Measurements from ENCODE around the gene TGM3.

- RRBS, result 2% methylated on average over 43 of the region's 107 CpGs
Observed at GRCh38 chr20:1802898-1803970, 92.0 kb upstream of the SIRPA start.

DNA sequence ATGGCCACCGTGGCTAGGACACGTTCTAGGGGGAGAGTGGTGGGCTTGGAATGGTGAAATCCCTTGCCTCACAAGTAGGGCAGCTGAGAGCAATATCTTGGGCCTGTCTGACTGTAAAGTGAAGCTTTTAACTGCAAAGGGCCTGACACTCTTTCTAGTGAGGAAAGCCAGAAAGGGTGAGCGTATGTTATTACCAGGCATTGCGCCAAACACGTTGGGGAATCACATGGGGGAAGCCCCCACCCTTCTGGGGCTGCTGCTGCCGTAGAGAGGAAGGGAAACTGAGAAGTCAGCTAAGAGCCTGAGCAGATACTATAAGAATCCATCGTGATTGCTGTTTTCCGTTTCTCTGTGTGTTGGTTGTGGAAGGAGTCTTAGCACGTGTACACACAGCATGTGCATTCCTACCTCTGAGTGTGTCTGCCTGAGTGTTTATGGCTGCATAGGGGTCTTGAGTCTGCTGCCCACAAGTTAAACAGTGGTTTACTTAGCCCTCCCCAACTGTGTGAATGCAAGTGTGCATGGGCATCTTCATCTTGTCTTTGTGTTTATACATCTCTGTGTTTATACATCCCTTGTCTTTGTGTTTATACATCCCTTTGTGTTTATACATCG lies 50.4 kb upstream of the SIRPA start:
- RRBS, result no CpG with 5 or more reads among the region's 10 CpGs

GRCh38 chr20:1896160-1896683 lies 1.0 kb downstream of the SIRPA start:
- RRBS, result no CpG with 5 or more reads among the region's 11 CpGs

DNA sequence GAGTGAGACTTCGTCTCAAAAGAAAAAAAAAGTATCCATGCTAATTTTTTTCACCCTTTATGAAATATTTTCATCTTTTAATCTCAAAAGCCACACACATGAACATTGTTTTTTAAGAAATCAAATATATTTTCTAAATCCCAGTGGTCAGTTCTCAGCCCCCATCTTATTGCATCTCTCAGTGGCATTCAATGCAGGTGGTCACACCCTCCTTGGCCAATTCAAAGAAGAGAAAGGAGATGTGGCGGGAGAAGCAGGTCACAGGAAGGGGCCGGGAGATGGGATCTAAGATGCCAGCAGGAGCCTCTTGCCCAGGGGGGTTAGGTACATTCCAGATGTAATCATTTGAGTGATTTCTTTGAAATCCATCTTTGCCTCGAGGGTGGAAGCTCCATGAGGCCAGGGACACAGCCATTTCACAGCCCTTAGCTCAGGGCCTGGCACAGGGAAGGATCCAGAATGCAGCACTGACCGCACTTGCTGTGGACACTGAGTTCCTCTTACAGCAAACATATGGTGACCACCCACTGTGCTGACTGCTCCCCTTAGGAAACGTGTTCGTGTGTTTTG lies 14.6 kb downstream of the SIRPA start:
- RRBS, result no CpG with 5 or more reads among the region's 7 CpGs

GRCh38 chr20:1915344-1915678 lies 20.1 kb downstream of the SIRPA start:
- RRBS, result no CpG with 5 or more reads among the region's 8 CpGs

DNA sequence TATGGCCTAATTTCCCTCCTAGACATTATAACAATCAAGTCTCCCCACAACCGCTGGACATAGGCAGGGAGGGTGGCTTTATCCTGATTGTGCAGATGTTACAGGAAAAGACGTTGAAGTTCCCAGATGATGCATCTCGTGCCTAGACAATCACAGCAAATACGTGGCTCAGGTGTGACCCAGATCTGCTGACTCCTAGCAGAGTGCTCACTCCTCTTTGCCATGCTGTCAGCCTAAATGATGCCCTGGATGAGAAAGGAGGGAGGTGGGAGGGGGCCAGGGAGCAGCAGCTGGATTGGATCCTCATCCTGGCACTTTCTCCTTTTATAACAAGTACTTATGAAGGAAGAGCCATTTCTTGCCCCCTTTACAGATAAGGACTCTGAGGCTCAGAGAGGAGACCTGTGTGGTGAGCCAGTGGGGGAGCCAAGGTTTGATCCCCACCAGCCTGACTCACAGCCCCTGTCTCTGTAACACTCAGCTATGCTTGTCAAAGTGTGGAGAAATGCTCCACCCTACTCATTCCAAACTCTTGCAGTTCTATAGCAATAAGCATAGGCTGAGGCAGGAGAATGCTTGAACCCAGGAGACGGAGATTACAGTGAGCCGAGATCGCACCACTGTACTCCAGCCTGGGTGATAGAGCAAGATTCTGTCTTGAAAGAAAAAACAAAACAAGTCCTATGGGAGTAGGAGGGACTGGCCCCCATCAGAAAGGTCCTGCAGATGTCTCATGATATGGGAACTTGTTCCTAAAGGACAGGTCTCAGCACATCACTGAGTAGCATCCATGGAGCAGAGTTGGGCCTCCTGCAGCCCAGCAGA lies 21.9 kb downstream of the SIRPA start:
- RRBS, result no CpG with 5 or more reads among the region's 7 CpGs

DNA sequence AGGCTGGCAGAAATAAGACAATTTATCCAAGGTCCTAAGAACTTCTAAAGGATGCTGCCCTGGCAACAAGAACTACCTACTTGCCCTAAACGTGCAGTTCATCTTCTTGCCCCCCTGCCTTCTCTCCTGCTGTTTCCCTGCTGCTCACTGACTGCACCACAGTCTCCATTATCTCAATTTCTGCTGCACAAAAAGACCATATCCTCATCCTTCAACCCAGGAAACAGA lies 38.0 kb upstream of the PDYN start:
- RRBS, result no CpG with 5 or more reads among the region's 1 CpG

GRCh38 chr20:2102492-2103557 lies 1.2 kb downstream of the STK35 start:
- RRBS, result 2% methylated on average over 17 of the region's 99 CpGs

DNA sequence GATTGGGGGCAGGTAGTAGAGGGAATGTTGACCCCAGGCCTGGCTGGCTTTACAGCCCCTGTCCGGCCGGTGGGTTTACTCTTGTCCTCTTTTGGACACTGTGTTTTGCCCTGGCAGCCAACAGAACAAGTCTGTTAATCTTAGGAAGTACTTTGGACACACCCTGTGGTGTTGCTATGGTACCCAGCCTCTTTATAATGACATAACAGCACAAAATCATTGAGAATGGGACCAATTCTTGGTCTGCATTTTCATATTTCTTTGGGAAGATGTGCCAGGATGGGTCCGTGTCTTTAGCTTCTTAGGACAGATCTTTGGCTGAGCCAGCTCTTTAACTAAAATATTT lies 8.2 kb downstream of the STK35 start:
- RRBS, result no CpG with 5 or more reads among the region's 3 CpGs

DNA sequence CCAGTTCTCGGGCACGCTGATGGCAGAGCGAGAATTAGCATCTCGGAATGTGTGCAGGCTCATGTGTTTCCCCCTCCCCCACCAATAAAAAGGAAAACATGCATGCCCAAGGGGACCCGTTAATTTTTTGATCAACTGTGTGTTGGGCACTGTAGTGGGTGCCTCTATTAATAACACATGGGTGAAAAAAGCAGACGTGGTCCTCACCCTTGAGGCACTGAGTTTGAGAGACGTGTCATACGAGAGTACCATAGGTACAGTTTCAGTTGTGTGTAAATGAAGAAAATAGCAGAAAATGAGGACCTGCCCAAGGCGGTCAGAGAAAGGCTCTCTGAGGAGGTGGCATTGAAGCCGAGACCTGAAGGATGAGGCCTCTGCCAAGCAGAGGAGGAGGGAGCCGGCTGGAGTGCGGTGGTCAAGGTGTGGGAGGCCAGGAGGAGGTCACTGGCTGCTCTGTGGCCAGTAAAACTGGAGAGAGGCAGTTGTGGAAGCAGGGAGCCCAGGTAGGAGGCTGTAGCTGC lies 27.9 kb downstream of the STK35 start:
- RRBS, result no CpG with 5 or more reads among the region's 12 CpGs

DNA sequence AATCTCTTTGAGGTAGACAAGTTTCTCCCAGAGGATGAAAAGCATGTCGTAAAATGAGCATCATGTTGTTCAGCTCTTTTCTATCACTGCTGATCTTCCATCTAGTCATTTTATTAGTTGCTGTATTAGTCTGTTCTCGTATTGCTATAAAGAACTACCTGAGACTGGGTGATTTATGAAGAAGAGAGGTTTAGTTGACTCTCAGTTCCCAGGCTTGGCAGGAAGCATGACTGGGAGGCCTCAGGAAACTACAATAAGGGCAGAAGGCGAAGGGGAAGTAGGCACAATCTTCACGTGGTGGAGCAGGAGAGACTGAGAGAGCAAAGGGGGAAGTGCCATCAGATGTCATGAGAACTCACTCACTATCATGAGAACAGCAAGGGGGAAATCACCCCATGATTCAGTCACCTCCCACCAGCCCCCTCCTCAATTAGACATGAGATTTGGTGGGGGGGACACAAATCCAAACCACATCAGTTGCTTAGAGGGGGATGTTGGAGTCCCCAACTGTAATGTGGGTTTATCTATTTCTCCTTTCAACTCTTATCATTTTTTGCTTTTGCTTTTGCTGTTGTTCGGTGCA lies 77.6 kb upstream of the TGM3 start:
- RRBS, result no CpG with 5 or more reads among the region's 5 CpGs

- RRBS, result no CpG with 5 or more reads among the region's 7 CpGs
Observed at GRCh38 chr20:2295719-2296132, at the start of gene TGM3. Gene TGM3 (plus strand): TSS chr20:2296001.

- RRBS, result no CpG with 5 or more reads among the region's 1 CpG
Observed at GRCh38 chr20:2458197-2458493, 12.4 kb downstream of the SNRPB start.

GRCh38 chr20:2657400-2658212 lies 5.2 kb downstream of the NOP56 start:
- RRBS, result no CpG with 5 or more reads among the region's 12 CpGs

- RRBS, result 13% methylated on average over 7 of the region's 41 CpGs
Observed at GRCh38 chr20:2691866-2692458, 618 bp upstream of the EBF4 start.

- RRBS, result no CpG with 5 or more reads among the region's 44 CpGs
Observed at GRCh38 chr20:2750414-2751434, 49.7 kb downstream of the CPXM1 start.

GRCh38 chr20:2754559-2755274 lies 45.7 kb downstream of the CPXM1 start:
- RRBS, result no CpG with 5 or more reads among the region's 3 CpGs

GRCh38 chr20:3027437-3027867 lies 16.0 kb upstream of the GNRH2 start:
- RRBS, result no CpG with 5 or more reads among the region's 6 CpGs

DNA sequence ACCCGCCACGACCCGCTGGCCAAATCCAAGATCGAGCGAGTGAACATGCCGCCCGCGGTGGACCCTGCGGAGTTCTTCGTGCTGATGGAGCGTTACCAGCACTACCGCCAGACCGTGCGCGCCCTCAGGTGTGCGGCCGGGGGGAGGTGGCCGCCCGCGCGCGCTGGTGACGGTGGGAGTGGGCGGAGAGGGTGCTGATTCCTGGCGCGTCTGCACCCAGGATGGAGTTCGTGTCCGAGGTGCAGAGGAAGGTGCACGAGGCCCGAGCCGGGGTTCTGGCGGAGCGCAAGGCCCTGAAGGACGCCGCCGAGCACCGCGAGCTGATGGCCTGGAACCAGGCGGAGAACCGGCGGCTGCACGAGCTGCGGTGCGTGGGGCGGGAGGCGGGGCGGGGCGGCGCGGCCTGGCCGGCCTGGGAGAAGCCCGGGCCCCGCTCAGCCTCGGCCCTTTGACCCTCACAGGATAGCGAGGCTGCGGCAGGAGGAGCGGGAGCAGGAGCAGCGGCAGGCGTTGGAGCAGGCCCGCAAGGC lies 366 bp downstream of the MRPS26 start:
- RRBS, result under 1% methylated on average over 19 of the region's 60 CpGs

DNA sequence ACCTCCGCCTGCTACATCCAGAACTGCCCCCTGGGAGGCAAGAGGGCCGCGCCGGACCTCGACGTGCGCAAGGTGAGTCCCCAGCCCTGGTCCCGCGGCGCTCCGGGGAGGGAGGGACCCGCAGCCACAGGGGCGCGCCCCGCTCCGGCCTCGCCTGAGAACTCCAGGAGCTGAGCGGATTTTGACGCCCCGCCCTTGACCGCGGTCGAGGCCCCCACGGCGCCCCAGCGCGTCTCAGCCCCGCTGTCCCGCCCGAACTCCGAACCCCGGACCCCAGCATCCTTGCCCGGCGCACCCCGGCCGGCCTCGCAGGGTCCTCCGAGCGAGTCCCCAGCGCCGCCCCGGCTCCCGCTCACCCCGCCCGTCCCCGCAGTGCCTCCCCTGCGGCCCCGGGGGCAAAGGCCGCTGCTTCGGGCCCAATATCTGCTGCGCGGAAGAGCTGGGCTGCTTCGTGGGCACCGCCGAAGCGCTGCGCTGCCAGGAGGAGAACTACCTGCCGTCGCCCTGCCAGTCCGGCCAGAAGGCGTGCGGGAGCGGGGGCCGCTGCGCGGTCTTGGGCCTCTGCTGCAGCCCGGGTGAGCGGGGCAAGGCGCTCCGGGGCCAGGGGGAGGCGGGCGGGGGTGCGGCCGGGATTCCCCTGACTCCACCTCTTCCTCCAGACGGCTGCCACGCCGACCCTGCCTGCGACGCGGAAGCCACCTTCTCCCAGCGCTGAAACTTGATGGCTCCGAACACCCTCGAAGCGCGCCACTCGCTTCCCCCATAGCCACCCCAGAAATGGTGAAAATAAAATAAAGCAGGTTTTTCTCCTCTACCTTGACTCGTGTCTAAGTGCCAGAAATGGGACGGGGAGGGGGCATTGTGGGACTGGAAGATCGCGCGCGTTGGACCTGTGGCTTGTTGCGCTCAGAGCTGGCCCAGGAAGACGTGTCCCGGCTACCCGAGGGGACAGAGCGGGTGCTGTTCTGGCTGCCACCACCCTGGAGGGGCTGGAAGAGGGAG lies 585 bp downstream of the OXT start:
- RRBS, result 12% methylated on average over 28 of the region's 97 CpGs